Neural progenitor cell (in vitro differentiated cells): ENCODE results near the genes PLD3 and SHKBP1.

GRCh38 chr19:39433838-39434347 lies 1.9 kb downstream of the RPS16 start:
- RAMPAGE, long total RNA: no peak

DNA sequence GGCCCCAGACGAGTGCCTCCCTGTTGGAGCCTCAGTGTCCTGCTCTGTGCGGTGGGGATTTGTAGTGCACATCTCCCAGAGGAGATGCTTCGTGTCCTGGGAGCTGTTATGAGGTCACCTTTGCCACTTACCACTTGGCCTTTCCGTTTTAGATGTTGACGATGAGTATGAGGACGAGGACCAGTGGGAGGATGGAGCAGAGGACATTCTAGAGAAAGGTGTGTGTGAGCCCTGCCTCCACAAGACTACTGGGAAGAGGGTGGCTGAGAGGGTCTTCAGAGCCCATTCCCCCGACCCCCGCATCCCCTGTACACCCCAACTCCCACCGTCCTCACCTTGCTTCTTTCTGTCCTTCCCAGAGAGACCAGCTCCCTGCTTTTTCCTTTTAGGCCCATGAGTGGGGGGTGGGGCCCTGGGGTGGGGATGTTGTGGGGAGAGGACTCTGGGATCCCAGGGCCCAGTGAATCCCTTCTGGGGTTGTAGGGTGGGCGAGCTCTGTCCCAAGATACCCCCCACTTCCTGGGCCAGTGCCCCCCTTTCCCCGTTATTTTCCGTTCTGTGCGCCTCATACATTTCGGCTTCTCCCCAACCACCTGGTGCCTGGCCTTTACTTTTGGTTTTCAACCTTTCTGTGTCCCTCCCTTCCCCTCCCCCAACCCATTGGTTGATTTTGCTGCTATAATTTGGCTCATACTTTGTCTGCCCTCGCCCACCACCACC lies 12.3 kb downstream of the SUPT5H start:
- RAMPAGE, long total RNA: no peak

- RAMPAGE, long total RNA: no peak
Measured at GRCh38 chr19:39846958-39847427, 814 bp upstream of the FBL start.

- RAMPAGE, long total RNA: no peak
Measured at GRCh38 chr19:39935992-39936341, 35.0 kb upstream of the PSMC4 start.

DNA sequence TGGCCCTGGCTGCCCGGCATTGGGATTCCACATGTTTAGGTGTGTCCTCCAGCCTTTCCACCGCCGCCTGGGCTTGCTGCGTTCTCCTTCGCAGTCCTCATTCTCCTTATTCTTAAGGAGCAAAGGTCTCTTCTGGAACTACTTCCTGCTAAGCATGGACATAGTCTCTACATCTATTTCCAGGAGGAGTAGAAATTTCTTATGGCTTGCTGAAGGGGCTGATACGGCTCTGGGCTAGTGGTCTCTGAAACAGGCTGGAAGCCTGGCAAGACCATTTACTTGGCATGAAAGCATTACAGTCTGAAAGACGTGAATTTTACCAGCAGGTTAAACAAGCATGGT lies 27.3 kb upstream of the PSMC4 start:
- RAMPAGE, long total RNA: no peak

GRCh38 chr19:39943991-39944655 lies 26.8 kb upstream of the PSMC4 start:
- RAMPAGE, long total RNA: no peak

DNA sequence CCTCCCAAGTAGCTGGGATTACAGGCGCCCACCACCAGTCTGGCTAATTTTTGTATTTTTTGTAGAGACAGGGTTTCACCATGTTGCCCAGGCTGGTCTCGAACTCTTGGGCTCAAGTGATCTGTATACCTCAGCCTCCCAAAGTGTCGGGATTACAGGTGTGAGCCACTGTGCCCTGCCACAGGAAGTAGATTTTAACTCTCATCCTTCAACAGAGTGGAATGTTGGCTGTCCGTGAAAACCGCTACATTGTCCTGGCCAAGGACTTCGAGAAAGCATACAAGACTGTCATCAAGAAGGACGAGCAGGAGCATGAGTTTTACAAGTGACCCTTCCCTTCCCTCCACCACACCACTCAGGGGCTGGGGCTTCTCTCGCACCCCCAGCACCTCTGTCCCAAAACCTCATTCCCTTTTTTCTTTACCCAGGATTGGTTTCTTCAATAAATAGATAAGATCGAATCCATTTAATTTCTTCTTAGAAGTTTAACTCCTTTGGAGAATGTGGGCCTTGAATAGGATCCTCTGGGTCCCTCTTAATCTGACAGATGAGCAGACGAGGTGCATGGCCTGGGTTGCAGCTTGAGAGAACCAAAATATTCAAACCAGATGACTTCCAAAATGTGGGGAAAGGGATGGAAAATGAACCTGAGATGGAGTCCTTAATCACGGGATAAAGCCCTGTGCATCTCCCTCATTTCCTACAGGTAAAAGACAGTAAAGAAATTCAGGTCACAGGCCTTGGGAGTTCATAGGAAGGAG lies 10.2 kb downstream of the PSMC4 start:
- RAMPAGE, long total RNA: no peak

DNA sequence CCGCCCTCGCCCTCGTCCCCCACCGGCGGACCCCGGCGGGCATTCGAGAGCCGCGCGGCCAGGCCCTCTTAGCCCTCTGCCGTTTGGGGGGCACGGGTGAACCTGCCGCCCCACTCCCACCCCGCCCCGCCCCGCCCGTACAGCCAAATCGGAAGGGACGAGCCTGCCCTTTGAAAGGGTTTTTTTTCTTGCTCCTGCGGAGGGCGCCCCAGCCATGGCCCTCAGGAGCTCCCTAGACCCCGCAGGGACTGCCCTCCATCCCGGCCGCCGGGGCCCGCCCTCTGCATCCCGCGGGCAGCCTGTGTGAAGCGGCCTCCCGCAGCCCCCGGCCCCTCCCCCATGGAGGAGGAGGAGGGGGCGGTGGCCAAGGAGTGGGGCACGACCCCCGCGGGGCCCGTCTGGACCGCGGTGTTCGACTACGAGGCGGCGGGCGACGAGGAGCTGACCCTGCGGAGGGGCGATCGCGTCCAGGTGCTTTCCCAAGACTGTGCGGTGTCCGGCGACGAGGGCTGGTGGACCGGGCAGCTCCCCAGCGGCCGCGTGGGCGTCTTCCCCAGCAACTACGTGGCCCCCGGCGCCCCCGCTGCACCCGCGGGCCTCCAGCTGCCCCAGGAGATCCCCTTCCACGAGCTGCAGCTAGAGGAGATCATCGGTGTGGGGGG lies 598 bp downstream of the MAP3K10 start:
- RAMPAGE, long total RNA: no peak

- RAMPAGE, long total RNA: no peak
Measured at GRCh38 chr19:40225803-40226481, 547 bp downstream of the CCNP start.

DNA sequence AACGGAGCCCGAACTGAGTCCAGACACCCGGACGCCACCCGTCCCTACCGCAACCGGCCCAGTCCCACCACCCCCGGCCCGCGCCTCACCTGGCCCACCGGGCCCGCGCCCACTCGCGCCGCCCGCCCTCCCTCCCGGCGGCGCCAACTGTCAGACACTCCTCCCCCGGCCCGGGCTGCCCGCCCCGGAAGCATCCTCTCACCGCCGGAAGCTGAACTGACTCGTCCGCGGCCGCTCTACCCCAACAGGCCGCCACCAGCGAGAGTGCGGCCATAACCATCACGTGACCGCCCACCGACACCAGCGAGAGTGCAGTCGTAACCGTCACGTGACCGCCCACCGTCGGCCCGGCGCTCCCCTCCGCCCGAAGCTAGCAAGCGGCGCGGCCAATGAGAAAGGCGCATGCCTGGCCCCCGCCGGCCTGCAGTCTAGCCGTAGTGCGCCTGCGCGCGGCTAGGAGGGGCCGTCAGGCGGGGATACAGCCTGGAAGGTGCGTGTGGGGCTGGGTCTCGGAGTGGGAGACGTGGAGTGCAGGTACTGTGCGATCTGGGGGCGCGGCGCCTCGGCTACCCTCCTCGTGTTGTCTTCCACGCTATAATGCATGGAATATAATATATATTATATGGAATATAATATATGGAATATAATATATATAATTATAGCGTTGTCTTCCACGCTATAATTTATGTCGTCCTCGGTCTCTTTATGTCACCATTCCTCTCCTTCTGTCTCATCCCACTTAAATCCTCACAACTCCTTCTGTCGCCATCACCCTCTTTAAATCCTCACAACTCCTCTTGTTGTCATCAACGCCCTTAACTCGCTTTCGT lies at the start of gene PLD3:
Gene PLD3, plus strand, starts transcription at position 461 of the 830 bp plus-strand sequence.
- RAMPAGE, long total RNA: start-site peak on the plus strand centred at position 464 of the sequence, 53 bp wide, 39 and 113 reads in 2 replicates

- RAMPAGE, long total RNA: start-site peak on the plus strand at chr19:40365862-40365898, 80 and 222 reads in 2 replicates
Measured at GRCh38 chr19:40365418-40366117, 17.1 kb downstream of the PLD3 start.

- RAMPAGE, long total RNA: no peak
Measured at GRCh38 chr19:40410286-40410485, 3.0 kb downstream of the PRX start.

- RAMPAGE, long total RNA: no peak
Measured at GRCh38 chr19:40461416-40462425, 3.8 kb downstream of the BLVRB start.

- RAMPAGE, long total RNA: no peak
Measured at GRCh38 chr19:40528909-40529806, 47.5 kb upstream of the SHKBP1 start.

DNA sequence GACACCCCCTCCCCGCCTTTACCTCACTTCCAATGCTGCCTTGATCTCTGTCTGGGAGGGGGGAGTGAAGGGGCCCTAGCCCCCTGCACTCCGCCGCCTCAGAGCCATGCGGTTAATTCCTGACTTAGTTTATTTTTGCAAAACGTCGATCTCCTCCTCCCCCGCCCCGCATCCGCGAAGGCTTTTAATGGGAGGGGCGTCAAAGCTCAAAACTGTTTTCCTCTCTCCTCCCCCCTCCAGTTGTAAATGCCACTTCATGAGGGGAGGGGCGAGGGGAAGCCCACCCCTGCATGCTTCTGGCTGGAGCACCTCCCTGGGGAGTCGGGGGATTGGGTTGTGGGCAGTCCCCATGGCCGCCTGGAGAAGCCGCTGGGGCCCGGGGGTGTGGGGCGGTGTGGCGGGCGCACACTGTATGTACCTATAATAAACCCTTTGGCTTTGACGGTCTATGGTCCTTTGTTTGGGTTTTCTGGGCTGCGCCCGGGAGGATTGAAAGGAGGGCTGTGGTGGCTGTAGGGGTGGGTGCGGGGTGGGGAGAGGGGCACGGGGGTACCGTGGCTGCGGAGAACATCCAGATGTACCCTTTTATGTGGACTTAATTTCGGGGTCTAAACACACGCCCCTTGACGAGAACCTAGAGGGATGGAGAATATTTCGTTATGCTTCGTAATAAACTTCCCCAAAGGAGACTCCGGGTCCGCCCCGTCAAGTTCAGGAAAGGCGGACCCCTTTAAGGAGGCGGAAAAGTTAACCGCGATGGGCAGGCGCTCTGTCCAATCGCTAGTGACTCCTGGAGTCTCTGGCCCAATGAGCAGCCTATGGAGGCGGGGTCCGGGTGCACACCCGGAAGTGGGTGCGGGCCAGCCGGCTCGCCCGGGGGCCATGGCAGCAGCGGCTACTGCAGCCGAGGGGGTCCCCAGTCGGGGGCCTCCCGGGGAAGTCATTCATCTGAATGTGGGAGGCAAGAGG lies at the start of gene SHKBP1:
Gene SHKBP1, plus strand, starts transcription at position 856 of the 969 bp plus-strand sequence.
- RAMPAGE, long total RNA: no peak

- RAMPAGE, long total RNA: no peak
Measured at GRCh38 chr19:40596734-40597466, 4.3 kb upstream of the LTBP4 start.

- RAMPAGE, long total RNA: no peak
Measured at GRCh38 chr19:40603390-40604466, 2.6 kb downstream of the LTBP4 start.

- RAMPAGE, long total RNA: no peak
Measured at GRCh38 chr19:40616859-40617457, 15.8 kb downstream of the LTBP4 start.

DNA sequence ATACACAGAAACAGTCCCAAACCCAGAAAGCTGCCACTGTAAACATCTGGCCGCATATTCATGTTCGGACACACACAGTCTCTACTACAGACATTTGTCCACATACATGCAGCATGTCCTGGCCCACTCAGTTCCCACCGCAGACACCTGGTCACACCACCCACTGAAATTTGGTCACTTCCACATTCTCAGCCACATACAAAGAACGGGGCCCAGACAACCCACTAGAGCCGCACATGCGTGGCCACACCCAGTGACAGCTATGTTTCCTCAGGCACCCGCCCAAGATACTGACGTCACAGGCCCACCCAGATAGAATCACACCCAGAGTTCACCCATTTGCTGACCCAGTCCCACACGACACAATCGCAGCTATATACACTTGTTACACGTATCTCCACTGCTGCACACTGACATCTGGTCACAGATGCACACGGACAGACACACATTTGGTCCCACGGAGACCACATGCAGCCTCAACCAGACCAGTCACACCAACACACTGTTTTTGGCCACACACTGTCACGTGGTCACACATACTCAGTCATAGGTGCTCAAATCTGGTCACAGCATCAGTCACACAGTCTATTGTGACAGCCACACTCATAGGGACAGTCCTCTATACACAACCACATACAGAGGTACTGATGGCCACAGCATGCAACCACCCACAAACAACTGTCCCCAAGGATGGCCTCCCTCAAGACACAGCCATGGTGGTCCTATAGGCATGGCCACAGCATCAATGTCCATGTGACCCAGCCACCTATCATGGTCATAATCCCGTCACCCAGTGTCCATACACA lies 2.8 kb downstream of the NUMBL start:
- RAMPAGE, long total RNA: no peak

DNA sequence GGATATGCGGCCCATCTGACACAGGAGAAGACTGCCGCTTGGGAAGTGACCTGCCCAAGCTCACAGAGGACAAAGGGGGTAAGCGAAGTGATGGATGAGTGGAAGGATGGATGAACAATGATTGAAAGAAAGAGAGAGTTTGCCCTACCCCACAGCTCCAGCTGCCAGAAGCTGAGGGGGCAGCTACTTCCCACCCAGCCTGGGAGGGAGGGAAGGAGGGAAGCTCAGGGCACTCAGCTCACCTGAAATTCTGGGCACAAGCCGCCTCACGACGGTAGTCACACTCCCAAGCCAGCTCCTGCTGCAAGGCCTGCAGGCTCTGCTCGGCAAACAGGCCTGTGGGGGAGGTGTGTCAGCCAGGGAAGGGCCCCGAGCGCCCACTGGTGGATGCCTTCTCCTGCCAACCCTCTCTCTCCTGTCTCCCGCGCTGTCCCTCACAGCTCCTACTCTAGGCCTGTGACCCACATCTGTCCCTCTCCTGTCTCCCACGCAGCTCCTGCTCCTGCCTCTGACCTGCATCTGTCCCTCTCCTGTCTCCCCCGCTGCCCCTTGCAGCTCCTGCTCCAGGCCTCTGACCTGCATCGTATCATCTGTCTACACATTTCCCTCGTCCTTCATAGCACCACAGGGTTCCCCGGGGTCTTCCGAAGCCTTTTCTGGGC lies 12.0 kb upstream of the NUMBL start:
- RAMPAGE, long total RNA: no peak